ENCODE results near the genes CTTNBP2NL, WNT2B and PHTF1.

DNA sequence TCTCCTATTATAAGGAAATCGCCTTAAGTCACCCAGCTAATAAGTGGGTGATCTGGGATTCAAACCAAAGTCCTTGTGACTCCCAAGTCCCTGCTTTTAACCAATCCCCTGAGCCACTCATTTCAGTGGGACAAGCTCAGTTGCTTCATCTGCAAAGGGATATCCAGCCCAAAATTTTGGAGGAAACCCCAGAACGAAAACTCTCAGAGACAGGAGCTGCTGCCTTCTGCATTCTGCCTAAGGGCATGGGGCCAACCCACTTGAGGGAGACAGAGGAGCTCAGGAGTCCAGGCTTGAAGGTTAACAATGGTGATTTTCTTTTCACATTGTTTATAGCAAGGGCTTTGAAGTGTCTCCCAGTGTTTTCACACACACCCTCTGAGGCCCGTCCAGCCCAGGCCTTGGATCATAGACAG is 148.1 kb upstream of the CTTNBP2NL start:
- PRO-cap = no peak

DNA sequence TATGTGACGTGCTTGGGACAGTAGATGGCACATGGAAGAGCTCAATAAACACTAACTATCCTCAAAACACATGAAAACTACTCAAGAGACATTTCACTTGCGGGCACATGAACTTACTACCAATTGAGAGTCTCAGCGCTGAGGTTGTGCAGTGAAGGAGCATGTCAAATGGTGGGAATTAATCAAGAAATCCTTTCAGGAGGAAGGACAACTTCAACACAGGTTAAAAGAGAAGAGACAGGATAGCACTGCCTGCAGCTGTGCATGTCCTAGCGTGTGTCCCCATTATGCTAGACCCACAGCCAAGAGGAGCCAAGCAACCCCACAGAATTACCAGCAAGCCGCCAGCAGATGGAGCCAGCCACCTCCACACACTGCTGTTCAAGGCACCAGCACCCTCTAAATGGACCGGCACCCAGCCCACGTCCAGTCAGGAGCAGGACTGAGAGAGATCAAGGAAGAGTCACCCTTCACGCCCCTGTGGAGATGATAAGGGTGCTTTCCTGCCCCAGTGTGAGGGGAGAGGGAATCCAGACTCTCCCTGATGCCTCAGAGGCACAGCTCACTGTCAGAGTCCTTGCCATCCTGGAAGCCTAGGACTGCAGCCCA is 37.3 kb upstream of the CTTNBP2NL start:
- PRO-cap = no peak

DNA sequence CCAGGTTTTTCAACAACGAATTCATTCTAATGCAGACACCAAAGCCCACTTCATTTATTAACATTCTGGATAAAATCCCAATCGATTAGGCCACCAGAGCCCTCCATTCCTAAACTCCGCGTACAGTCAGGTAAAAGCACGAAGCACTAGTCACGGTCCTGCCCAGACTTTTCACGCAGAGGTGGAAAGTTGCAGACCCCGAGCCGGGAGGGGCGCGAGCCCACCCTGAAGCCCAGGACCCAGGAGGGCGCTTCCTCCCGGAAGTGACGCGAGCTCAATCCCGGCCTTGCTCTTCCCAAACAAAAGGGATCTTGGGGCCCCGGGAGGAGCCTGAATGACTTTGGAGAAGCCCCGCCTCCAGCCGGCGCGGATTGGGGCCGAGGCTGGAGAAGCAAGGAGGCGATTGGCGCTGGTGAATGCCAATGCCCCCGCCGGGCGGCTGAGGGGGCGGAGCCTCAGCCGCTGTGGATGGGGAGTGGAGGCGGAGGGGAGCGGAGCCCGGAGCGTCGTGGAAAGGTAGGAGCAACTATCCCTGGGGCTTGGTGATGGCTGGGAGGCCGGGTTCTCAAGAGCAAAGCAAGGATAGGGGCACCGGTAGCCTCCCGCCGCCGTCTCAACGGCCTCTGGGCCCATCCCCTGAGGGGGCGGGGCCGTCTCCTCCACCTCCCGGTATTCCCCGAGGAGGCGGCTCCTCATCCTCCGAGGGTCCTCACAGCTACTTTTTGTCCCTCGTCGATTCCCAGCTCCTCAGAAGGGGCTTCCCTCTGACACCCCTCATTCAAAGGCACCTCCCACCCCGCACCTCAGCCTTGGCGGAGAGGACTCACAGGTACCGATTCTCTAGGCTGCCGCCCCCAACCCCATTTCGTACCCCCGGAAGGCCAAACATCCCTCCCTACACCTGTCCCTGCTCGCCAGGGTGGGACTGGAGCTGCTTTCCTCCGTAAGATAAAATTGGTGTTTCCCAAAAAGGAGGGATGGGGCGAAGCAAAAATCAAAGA is at the start of gene CTTNBP2NL:
TSS of gene CTTNBP2NL (plus strand) at position 458 of the 1,001 bp plus-strand sequence.
- PRO-cap = bidirectional peak, plus-strand start at position 467 of the sequence, minus-strand start at position 265 of the sequence; bidirectional peak, plus-strand start at position 695 of the sequence, minus-strand start at position 625 of the sequence

- PRO-cap = unidirectional peak, plus-strand start at chr1:112508721; unidirectional peak, plus-strand start at chr1:112508764; unidirectional peak, plus-strand start at chr1:112509268
Measured at GRCh38 chr1:112508589-112509681, at the start of gene WNT2B. TSS of gene WNT2B (plus strand) at chr1:112508965.

DNA sequence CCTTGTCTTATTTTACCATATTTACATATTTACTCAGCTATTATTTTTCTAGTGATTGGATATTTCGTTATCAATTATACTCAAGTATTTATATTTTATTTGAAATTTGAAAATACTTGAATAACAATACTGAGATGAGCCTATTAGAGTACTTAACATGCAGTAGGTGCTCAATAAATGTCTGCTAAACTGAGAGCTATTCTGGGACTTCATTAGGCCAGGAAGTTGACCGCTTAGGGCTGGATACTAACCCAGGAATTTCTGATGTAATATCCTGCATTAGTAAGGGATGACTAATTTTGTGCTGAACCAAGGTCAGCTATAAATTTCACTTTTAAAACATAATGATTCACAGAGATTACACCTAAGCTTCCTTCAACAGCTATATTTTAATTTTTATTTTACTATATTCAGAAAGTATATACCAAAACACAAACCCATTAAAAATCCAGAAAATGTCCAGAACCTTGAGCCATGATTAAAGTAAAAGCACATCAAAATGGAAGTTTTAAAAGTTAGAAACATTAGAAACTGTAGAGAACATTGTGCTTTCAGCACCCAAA is 35.3 kb downstream of the WNT2B start:
- PRO-cap = no peak

DNA sequence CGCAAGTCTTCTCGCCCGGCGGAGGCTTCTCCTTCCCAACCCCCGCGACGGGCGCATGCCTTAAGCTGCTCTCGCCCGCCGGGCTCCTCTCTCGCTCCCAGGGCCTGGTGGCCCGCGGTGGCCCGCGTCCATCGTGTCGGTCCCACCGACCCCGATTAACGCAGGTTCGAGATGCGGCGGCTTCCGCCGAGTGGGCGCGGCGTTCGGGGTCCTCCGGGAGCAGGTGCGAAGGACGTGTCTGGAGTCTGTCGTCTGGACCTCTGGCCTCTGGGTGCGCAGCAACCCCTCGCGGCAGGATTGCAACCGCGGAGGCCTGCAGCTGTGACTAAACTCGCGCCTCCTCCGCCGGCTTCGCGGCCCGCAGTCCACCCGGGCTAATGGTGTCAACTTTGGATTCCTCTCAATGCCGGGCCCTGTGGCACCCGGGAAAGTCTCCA is 25.5 kb downstream of the TAFA3 start:
- PRO-cap = no peak

DNA sequence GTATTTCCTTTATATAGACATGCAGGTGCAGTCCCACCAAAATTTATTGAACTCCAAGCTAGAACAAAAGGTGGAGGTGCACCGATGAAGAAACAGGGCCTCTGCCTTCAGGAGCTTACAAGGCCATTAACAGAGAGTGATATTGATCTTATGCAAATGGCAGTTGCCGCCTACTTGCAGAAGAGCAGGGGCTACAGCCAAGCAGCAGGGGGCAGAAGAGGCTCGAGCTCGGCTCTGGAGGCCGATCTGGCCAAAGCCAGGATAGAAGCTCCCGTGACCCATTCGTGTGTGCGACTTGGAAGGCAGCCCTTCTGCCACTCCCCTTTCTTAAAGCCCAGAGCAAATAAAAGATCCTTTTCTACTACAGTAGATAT is 448 bp upstream of the LRIG2 start:
- PRO-cap = unidirectional peak, plus-strand start at position 281 of the sequence

GRCh38 chr1:113191270-113192300 is 118.6 kb downstream of the LRIG2 start:
- PRO-cap = no peak

DNA sequence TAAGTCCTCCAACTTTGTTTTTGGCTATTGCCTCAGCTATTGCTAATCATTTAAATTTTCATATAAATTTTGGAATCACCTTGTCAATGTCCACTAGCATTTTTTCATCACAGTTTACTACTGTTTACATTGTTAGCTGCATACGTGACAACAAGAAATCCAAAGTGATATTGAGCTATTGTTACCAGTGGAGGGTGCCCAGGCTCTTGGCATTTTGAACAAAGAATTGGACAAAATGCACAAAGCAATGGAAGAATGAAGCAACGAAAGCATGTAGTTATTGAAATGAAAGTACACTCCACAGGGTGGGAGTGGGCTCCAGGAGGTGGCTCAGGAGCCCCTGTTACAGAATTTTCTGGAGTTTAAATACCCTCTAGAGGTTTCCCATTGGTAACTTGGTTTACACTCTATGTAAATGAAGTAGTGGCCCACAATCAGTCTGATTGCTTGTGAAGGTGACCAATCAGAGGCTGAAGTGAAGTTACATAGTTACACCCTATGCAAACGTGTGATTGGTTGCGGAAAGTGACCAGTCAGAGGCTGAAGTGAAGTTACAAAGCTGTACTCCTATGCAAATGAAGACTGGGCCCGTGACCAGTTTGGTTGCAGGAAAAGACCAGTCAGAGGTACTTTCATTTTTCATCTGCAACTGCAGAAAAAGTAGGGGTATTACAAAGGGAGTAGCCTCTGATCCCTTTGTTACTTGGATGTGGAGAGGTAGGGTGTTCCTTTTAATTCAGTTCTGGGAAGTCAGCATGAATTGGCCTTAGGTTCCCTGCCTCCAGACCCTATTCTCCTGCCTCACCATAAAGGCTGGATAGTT is 39.0 kb downstream of the MAGI3 start:
- PRO-cap = no peak

GRCh38 chr1:113488575-113489465 is 98.5 kb downstream of the MAGI3 start:
- PRO-cap = no peak

- PRO-cap = no peak
Measured at GRCh38 chr1:113699793-113700506, 59.3 kb downstream of the PHTF1 start.

- PRO-cap = no peak
Measured at GRCh38 chr1:113706577-113707299, 52.5 kb downstream of the PHTF1 start.

DNA sequence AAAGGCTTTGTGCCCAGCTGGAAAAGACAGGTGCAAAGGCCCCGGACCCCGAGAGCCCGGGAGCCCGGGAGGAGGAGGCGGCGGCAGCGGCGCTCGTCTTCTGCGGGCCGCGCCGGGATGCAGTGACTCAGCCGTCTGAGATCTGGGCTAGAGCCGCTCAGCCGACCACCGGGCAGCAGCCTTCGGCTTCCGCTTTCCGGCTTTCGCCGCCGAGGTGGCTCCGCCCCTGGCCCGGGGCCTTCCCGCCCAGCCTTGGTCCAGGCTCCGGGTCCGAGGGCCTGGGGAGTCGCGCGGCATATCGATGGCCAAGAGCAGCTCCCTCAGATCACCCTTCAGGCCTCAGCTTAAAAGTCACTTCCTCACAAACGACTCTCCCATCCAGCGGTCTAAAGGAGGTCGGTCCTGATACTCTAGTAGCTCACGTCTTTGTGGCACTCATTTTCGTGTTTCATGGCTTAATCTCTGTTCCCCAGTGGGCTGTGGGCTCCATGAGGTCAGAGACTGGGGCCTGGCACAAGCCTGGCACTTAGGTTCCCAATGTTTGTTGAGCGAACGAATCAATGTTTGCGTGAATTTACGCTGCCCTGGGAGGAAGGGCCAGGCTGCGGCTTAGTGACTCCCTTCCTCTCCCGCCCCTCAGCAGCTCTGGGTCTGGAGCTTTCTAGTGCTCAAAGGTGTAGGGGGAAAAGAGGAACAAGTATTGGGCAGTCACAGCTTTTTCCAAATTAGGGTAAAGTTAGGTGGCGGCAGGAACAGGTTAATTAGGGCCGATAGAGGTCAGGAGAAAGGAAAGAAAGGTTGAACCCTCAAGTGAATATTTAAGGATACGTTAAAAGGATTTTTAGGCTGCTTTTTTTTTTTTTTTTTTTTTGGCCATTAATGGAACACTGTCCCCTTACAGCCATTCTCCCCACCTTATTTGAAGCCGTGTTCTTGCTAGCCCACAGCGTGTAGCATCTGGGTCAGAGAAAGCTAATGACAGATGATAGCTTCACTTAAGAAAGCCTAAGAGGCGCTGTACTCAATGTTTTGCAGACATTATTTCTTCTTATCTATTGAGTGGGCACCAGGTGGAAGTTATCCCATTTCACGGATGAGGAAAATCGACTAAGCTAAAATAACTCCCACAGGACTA is at the start of gene PHTF1:
TSS of gene PHTF1 (minus strand) at position 137 of the 1,135 bp plus-strand sequence.
- PRO-cap = bidirectional peak, plus-strand start at position 260 of the sequence, minus-strand start at position 121 of the sequence; unidirectional peak, minus-strand start at position 647 of the sequence

DNA sequence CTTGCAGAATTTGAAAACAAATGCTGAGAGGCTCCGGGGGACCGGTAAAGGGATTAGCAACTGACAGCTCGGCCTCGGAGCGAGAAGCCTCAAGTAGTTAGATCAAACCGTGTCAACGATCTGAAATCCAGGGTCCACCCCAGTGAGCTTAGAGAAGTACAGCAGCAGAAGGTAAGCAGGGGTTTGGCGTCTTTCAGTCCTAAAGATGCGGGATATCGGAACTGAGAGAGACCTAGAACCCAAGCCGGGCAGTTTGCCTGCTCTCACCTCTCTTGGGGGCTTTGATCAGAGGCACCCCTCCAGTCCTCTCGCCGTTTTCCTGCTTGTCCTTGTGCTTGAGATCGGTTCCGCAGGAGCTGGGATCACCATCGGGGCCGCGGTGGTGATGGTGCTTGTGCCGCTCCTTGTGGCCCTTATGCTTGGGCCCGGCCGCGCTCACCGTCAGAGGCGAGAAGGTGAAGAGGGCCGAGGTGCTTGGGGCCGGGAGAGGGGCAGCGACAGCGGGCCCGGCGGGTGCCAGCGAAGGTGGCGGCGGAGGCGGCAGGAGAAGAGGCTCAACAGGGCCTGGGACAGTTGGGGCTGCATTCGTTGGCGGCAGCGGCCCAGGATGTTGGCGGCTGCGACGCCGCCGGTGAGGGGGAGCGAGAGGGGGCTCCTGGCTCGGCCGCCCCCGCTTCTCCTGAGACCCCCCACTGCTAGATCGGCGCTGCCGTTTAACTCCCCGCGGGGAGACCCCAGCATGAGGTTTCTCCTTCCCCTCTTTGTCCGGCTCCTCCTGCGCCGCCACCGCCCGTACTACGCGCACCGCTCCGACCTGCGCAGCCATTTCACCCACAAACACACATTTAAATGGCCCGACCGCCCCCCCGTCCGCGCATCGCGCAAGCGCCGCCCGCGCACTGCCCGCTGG is 578 bp downstream of the RSBN1 start:
- PRO-cap = bidirectional peak, plus-strand start outside the sequence, minus-strand start at position 847 of the sequence

GRCh38 chr1:113859443-113859832 is 27.9 kb downstream of the BCL2L15 start:
- PRO-cap = no peak

- PRO-cap = no peak
Measured at GRCh38 chr1:113930815-113931226, 1.7 kb downstream of the HIPK1 start.

GRCh38 chr1:113931227-113931926 is 2.3 kb downstream of the HIPK1 start:
- PRO-cap = no peak

DNA sequence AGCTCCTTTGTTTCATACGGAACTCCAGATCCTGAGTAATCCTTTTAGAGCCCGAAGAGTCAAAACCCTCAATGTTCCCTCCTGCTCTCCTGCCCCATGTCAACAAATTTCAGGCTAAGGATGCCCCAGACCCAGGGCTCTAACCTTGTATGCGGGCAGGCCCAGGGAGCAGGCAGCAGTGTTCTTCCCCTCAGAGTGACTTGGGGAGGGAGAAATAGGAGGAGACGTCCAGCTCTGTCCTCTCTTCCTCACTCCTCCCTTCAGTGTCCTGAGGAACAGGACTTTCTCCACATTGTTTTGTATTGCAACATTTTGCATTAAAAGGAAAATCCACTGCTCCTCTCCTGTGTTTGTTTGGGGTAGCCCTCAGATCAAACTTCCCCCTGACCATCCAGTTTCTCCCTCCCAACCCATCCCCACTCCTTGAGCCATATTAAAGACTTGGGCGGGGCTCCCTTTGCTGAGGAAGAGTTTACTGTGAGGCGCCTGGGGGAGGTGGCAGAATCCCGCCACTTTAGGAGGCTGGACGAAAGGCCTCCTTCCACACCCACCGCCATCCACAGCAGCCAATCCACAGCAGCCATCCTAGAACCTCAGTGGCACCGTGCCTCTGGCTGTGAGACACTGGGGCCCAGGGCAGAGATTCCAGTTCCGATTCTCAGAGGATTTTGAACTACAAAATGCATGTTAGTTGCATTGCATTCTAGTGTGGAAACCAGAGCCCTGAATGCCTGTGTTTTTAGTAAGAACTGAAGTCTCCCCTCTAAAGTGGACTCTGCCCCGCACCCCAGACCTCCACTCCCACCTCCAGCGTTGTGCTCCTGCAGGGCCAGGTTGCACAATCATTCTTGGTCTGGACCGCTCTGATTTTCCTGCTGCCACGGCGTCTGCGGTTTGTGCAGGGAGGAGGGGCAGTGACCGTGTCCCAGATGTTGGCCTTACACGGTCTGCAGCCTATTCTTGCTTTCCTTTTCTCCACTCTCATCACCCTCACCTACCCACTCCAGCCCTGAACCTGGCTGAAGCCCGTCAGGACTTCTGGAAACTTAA is 3.0 kb downstream of the OLFML3 start:
- PRO-cap = bidirectional peak, plus-strand start at position 596 of the sequence, minus-strand start at position 257 of the sequence

DNA sequence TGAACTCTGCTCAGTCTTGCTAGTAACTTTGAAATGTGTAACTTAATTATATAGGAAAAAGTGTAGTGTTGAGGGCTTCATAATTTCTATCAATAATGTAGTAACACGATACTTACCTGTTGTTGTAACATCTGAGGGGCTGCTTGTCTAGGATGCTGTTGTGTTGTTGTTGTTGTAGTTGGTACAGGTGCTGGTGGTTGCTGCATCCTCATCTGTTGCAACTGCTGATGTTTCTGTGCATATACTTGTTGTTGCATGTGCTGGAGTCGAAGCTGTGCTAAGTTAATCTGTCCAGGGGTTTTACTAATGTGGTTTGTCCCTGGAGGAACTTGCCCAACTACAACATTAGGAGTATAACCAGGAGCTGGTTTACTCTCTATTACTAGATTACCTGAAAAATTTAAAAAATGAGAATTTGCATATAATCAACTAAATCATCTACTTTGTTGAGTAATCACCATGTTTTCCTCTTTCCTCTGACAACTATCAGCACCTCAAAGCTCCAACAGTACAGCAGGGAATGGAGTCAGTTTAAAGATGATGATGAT is 85.6 kb downstream of the TRIM33 start:
- PRO-cap = no peak

- PRO-cap = no peak
Measured at GRCh38 chr1:114725477-114726071, 9.0 kb upstream of the NRAS start.

Measured in ureter (tissue), 1 donor.